LHCN-M2 (cell line): Measurements from ENCODE around the genes NEURL1B and DUSP1.

GRCh38 chr5:172478956-172479437 is 24.7 kb upstream of the SH3PXD2B start:
- RAMPAGE, long total RNA, result no peak

DNA sequence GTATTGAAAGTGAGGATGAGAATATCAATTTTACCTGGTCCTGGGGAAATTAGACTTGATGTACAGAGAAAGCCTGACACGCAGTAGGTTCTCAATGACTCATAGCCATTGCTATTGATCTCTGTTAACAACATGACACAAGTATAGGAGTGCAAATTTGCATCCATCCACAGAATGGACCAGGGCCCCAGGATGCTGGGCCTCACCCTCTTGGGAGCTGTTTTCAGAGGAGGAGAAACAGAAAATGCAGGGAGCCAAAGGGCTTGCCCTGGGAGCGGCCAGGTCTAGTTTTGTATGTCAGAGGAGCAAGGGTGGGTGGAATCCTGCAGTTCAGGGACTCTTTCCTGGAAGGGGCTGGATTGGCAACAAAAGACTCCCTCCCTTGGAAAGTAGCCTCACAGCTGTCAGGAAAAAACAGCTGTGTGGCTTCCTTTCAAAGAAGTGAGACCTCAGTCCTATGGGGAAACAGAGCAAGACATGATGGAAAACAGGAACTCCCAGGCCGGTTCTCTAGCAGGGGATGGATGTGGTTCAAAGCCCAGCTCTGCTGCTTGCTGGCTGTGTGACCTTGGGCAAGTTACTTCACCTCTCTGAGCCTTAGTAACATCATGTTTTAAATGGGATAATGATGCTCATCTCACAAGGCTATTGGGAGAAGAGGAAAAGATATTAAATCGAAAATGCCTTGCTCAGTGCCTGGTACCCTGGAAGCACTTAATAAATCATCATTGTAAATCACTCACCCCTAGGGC is 50.5 kb upstream of the SH3PXD2B start:
- RAMPAGE, long total RNA, result no peak

DNA sequence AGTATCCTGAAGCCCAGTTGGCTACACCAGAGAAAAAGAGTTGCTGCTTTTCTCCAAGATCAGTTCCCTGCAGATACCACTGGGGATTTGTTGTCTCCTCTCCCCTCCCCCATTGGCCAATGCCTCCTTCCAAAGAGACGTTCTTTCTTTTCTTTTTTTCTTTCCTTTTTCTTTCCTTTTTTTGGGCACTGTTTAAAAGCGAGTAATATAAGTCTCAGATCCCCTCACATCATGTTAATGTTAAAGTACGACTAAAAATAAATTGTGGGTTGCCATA is 66.4 kb upstream of the NEURL1B start:
- RAMPAGE, long total RNA, result no peak

DNA sequence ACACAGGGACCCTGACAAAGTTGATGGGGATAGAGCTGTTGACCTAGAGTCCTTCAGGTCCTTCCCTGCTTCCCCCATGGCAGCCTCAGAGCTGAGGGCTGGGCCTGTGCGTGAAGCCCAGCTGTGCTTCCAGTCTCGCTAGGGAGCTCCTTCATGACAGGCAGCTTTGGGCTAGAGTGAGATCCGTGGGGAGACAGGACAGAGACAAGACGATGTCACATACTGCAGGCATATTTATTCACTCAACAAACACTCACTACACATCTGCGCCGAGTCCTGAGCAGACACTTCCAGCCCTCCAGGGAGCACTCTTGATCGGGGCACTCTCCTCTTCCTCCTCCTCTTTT is 56.4 kb upstream of the NEURL1B start:
- RAMPAGE, long total RNA, result no peak

DNA sequence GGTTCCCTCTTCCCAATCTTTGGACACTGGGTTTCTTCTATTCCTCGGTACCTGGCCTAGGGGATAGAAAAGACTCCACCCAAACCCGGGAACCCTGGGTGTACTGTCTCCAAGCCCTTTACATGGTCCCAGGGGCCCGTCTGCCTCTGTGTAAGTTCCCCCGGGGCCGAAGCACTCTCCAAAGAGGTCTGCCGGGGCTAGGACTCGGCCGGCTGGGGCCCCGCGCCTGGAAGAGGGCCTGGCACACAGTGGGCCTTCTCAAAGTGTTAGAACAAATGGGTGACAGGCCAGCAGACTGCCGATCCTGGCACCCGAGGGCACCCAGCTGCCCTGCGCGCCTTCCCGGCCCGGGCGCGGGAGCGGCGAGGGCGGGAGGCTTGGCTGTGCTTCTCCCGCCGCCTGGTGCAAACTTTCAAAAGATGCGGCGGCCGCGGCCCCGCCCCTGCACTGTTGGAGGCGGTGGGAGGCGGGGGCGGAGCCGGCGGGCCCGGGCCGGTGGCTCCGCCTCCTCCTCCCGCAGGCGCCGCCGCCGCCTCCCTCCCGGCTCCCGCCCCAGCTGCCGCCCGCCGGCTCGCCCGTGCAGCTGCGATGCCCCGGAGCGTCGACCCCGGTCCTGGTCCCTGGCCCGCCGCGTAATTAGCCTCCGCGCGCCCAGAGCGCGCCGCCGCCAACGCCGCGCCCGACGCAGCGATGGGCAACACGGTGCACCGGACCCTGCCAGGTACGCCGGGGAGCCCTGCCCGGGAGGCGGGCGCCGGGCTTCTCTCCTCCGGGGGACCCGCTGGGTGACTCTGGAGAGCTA is at the start of gene NEURL1B:
Gene NEURL1B (plus strand): TSS at position 547 of the 802 bp plus-strand sequence.
- RAMPAGE, long total RNA, result no peak

- RAMPAGE, long total RNA, result no peak
Observed at GRCh38 chr5:172650425-172651048, 9.5 kb downstream of the NEURL1B start.

DNA sequence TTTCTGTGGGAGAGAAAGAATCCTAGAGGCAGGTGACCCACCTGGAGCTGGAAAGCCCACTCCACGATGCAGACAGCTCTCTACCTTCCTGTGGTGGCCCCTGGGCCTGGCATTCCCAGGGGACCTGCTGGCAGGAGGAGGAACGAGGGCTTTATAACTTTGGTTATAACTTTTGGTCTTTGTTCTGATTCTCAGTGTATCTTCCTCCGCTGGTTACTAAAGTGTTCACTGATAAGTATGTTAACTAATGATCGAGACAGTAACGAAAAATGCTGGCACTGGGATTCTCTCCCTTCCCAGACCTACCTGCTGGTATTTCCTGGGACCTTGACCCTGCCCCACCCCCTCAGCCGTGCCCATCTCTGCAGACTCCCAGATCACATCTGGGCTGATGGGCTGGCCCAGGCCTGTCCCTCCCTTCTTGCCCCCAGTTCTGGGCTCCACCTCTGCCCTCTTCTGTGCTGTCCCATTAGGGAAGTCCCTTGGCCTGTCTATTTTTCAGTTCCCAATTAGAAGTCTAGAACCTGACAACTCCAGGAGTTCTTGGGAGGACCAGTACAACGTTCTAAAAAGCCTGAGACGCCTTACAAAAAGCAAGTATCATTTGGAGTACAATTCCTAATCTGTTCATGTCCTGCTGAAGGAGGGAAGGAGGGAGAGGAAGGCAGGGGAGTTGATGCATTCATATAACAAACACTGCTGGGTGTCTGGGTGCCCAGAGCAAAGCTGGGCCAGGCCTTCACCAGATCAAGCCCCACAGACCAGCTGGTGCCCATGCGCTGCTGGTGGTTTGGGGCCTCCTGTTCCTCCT is 46.9 kb downstream of the NEURL1B start:
- RAMPAGE, long total RNA, result no peak

DNA sequence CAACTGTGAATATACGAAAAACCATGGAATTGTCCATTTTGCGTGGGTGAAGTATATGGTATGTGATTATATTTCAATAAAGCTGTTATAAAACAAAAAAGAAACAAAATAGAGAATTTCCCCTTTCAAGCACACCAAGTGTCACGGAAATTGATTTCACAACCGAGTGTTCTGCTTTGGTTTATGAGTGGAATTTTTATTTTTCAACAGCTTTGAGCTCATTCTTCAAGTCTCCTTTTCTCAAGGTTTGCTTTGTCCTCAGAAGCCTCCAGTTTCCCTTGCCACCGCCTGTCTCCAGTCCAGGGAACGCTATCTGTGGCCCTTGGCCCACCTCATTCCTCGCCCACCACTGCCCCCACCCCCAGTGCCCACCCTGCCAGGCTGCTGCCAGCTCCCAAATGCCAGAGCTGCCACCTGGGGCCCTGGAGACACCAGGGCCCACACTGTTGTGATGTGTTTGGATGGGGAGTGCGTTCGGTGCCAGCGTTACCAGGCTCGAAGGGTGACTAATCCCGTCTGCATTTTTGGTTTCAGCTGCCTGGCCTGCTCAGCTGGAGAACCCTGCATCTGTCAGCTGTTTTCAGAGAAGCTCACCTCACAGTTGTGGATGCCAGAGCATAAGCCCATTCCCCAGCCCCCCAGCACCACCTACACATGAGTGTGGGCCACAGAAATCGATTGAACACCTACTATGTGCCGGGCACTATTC is 30.3 kb downstream of the DUSP1 start:
- RAMPAGE, long total RNA, result no peak

GRCh38 chr5:172744125-172744572 is 26.8 kb downstream of the DUSP1 start:
- RAMPAGE, long total RNA, result no peak

GRCh38 chr5:172770479-172771292 is at the start of gene DUSP1:
Gene DUSP1 (minus strand): TSS chr5:172771195.
- RAMPAGE, long total RNA, result no peak

GRCh38 chr5:172774826-172775461 is 3.9 kb upstream of the DUSP1 start:
- RAMPAGE, long total RNA, result no peak

- RAMPAGE, long total RNA, result no peak
Observed at GRCh38 chr5:172790964-172791650, 20.1 kb upstream of the DUSP1 start.

DNA sequence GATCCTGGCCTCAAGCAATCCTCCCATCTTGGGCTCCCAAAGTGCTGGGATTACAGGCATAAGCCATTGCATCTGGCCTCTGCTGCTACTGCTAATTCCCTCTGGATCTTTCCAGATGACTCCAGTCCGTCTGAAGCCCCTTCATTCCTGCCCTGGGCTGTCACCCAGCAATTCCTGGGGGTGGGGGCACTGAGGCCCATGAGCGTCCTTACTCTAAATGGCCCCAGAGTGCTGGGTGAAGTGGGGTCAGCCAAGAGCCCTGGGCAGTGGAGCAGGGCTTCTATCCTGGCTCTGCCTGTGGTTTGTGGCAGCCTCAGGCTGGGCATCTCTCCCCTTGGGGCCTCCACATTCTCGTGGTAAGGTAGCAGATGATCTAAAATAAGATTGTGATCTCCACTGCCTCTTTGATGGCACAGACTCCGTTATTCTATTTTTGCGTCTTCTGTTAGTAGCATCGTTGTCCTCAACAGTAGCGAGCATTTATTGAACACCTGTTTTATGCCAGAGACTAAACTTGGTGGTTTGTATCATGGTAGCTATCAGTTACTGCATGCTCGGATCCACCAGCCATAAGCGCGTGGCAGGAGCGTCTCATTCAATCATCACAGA is 21.8 kb upstream of the DUSP1 start:
- RAMPAGE, long total RNA, result no peak

DNA sequence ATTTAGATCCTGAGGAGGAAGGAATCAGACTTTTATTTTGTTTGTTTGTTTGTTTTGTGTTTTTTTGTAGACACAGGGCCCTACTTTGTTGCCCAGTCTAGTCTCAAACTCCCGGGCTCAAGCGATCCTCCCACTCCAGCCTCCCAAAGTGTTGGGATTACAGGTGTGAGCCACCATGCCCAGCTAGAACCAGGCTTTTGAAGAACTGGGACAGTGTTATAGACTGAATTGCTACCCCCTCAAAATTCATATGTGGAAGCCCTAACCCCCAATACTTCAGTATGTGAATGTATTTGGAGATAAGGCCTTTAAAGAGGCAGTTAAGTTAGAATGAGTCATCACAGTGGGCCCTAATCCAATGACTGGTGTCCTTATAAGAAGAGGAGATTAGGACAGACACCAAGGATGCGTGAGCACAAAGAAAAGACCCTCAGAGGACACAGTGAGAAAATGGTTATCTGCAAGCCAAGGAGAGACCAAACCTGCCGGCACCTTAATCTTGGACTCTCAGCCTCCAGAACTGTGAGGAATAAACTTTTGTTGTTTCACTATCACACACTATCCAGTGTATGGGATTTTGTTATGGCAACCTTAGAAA is 31.5 kb upstream of the ERGIC1 start:
- RAMPAGE, long total RNA, result no peak

- RAMPAGE, long total RNA, result no peak
Observed at GRCh38 chr5:172840727-172841032, 6.6 kb downstream of the ERGIC1 start.

DNA sequence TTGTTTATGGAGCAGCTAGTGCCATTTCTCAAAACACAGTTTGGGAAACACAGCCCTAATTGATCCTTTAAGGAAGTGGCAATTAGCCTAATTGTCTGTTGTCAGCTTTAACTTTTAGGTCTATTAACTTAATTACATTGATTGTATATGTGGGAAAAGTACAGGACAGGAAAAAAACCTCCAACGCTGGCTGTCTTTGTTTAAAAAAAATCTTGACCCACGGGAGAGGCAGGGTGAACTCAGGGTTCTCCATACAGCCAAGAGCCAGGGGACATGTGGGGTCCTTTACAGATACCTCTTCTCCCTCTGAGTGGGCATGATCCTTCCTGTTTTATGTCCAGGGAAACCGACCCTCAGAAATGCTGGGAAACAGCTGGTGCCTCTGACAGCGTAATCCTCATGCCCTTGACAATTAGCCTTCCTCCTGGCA is 7.0 kb downstream of the ERGIC1 start:
- RAMPAGE, long total RNA, result no peak

DNA sequence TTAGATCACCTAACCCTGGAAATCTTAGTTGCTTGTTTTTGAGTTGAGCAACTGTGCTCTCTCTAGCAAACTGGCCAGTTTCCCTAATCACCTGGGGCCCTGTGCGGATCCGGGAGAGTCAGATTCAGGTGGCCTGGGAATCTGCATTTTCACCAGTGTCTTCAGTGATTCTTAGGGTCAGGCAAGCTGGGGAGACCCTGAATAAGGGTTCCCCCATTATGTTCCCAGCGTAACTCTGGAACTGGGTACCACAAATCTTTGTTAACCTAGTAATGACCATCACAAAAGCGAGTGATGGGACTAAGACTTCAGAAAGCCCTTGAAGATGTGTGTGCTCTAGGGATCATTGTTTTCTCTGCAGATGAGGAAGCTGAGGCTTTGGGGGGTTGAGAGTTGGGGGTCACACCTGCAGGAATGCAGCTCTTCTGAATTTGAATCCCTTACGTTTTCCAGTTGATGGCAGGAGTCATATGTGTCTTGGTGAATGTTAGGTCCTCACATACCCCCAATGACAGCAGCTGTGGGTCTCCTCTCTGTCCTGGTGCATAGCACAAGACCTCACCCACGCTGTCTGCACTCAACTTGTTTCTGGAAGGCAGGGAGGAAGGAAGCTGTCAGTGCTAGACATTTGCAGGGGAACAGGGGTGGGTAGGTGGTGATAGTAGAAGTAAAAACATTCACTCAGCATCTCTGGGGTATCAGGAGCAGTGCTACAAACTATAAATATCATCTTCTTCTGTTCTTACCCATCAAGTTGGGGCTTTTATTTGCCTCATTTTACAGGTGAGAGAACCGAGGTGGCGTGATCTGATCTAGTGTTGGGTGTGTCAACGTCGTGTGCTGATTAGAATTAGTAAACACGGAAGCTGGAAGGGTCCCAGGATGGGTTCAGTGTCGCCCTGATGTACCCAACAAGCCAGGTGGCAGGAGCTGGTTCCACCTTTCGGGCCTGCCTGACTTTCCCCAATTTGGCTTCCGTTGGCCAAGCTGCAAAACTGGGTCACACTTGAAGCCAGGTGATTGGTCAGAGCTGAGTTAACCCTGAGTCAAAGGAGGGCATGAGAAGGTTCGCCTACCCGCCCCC is 15.5 kb downstream of the ERGIC1 start:
- RAMPAGE, long total RNA, result no peak

DNA sequence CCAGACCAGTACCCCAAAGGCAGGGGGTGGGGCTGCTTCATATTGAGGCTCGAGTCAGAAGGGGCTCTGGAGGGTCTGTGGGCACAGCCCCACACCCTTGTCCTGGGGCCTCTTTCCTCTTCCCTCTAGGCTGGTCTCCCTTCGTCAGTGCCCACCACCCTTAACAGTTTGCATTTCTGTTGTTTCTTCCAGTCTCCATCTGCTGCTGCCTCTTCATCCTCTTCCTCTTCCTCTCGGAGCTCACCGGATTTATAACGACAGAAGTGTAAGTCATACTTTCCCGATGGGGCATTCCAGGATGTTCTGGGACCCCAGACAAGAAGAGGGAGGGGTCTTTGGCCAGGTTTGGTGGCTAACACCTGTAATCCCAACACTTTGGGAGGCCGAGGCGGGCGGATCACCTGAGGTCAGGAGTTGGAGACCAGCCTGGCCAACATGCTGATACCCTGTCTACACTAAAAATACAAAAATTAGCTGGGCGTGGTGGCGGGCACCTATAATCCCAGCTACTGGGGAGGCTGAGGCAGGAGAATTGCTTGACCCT is 62.3 kb upstream of the RPL26L1 start:
- RAMPAGE, long total RNA, result no peak

DNA sequence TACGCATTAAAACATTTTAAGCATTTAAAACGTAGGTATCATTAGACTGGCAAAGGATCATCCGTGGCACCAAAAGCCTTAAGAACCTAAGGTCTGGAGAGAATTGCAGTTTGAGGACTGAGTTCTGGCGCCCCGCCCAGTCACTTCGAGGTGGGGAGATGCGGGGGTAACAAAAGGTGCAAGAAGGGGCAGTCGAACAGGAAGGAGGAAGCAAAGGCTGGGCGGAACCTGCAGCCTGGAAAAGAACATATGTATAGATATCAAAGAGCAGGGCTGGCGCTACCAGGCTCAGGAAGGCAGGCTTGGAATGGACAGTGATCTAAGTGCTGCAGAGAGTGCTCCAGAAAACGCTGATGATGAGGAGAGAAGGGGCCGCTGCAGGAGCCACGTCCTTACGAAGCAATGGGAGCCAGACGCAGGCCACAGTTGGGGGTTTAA is 40.9 kb upstream of the RPL26L1 start:
- RAMPAGE, long total RNA, result no peak

DNA sequence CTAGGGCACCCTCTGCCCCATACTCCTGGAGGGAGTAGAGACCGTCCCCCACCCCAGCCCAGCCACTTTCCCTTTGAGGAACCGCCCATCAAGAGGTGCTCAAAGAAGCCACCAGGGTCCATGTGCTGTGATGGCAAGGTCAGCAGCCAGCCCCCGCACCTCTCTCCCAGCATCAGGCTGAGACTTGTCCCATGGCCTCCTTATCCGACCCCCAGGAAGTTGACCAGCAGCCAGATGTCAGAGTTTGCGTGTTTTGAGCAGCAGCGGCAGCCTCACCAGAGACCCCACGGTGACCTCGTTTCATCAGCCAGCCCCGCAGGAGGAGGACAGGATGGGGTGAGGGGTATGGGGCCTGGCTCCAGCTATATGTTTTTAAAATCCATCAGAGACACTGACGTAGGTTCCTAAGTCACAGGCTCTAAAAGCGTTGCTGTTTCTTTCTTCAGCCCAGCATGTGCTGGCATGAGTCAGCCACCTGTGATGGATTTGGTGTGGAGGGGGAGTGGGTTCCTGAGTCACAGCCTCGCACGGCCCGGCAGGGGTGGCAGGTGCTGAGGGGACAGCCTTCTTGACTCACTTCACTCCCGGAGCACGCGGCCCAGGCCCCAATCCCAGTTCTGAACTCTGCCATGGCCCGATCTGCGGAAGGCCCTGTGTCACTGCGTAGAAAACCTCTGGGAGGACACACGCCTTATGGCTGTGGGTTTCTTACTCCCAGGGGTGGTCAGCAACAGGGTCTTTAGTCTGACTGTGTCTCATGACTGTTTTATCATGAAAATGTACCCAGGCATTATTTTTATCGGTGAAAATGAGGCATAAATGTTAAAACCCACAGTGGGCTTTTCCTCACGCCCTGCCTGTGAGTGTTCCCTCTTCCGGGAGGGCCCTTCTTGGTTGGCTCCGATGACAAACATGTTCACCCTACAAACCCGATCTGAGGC is 38.8 kb upstream of the RPL26L1 start:
- RAMPAGE, long total RNA, result no peak